Peyer's patch (tissue), 4 donors: ENCODE results near the gene RDH11.

- PRO-cap, result unidirectional peak, minus-strand start at chr14:65330080
- RAMPAGE, long total RNA, 4 experiments, result no peak in any of the 4 experiments
Observed at GRCh38 chr14:65329889-65330286, 82.6 kb upstream of the FUT8 start.

GRCh38 chr14:65433980-65434555 lies 21.5 kb downstream of the FUT8 start:
- PRO-cap, result no peak
- RAMPAGE, long total RNA, 4 experiments, result start-site peak on the plus strand in 1 of 4 experiments, at chr14:65434167-65434507 at its widest, 30 reads per replicate

DNA sequence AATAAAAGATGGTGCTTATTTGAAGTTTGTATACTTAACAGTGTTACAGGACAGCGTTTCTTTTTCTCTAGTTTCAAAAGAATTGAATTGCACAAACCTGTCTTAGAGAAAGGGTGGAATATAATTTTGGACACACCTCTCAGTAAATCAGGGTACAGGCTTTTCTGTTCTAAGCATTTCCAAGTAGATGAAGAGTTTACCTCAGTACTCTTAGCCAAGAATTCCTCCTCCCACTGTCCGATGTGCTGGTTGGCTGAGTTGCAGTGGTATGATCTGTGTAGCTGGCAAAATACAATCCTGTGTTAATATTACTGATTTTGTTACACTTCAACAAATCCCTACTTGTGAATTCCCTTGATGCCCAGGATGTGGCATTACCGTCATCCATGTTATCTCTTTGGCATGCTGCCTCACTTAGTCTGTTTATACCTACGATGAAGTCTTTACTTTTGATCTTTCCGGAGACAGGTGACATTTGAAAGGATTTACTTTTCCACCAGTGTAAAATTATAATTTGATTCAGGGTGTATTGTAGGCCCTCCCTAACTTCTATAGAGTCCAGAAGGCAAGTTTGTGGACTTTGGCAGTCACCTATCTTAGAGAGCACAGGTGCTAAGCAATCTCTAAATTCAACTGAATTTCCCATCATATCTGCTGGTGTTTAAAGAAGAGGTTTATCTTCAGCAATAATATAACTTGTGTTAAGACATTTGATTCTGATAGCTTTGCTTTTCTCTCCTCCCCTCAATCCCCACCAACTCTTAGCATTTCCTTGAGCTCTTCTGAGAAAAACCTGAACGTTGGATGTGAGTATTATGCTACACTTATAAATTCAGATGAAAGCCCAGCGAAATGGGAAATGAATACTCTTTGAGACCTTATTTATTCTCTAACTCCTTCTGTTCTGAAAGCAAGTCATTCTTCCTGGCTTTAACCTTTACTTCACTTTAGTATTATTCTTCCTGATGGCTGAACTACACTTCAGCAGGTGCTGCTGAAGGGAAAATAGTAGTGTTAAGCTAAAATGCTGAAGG lies 10.2 kb downstream of the CCDC196 start:
- PRO-cap, result no peak
- RAMPAGE, long total RNA, 4 experiments, result no peak in any of the 4 experiments

DNA sequence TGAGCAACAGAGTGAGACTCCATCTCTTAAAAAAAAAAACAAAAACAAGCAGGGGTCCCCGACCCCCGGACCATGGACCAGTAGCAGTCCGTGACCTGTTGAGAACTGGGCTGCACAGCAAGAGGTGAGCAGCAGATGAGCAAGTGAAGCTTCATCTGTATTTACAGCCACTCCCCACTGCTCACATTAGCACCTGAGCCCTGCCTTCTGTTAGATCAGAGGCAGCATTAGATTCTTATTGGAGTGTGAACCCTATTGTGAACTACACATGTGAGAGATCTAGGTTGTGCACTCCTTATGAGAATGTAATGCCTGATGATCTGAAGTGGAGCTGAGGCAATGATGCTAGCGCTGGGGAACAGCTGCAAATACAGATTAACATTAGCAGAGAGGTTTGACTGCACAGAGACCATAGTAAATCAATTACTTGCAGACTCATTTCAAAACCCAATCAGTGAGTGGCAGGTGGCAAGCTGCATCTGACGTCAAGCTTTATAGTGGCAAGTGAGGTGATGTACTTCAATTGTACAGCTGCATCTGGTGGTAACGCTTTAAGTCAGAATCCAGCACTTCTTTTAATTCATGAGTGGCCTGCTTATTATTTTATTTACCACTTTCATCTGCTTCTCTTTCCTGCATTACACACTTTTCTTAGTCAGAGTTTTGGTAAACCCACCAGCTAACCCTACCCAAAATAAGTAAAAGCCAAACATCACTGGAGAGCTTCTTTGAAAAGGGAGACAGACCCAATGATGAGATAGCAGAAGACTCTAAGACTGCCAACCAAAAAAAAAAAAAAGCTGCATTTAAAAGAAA lies 141.6 kb downstream of the GPHN start:
- PRO-cap, result no peak
- RAMPAGE, long total RNA, 4 experiments, result no peak in any of the 4 experiments

DNA sequence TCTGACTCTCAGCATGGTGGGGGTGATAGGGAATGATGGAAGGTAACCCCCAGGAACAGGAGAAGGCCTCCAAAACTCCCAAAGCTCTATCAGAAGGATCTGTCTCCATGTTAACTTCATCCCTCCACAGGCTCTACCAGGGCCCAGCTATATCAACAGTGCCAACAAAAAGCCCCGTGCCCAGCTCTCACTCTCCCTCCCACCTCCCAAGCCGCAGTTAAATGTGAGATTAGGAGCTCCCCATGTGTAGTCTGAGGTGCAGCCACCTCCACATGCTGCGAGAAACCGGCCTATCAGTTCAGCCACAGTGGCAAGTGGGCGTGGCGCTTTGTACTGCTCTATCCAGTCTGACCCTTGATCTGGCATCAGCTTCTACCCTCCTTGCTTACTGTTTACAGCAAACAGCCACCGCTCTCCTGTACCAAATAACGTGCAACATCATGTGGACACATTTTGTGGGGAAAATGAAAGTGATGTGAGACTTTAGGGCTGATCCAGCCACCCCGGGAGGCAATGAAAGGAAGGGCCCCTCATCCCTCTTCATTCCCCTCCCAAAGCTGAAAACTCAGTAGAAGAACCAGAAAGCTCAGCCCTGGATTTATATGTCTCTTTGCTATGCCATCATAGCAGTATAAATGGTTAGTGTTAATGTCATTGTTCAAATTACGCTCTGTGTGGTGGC lies 1.6 kb downstream of the PLEK2 start:
- PRO-cap, result unidirectional peak, plus-strand start at position 345 of the sequence; unidirectional peak, plus-strand start at position 365 of the sequence
- RAMPAGE, long total RNA, 4 experiments, result no peak in any of the 4 experiments

DNA sequence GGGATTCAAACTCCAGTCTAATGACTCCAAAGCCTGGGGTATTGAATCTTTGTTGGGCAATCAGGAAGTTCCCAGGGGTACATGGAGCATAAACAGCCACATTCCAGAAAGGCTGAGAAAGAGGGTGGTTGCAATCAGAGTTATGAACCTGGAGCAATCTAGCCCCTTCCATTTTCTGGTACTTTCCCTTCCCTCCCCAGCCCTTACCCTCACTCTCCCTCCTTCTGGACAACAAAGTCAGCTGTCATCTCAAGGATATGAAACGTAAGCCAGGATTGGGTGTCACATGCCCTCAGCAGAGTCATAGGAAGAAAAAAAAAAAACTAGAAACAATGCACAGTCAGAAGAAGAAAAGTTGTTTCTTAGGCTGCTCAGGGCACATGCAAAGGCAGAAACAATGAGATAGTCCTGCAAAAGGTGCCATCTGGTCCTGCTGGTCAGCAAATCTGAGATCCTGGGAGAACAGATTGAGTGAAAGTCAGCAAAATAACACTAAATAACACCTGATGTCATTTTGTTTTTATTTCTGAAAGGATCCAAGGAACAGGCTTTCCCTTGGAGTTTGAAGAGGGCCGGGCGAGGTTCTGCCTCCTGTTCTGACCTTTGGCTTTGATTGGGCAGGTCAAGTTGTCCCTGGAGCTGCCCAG lies 27.1 kb downstream of the TMEM229B start:
- PRO-cap, result no peak
- RAMPAGE, long total RNA, 4 experiments, result no peak in any of the 4 experiments

GRCh38 chr14:67513390-67514492 lies 19.3 kb upstream of the PLEKHH1 start:
- PRO-cap, result no peak
- RAMPAGE, long total RNA, 4 experiments, result no peak in any of the 4 experiments

- PRO-cap, result unidirectional peak, minus-strand start at chr14:67695759
- RAMPAGE, long total RNA, 4 experiments, result start-site peak on the minus strand in 4 of 4 experiments, at chr14:67695728-67695773 at its widest, 17 to 153 reads per replicate
Observed at GRCh38 chr14:67695250-67696191, at the start of gene RDH11. Gene RDH11, minus strand, starts transcription at chr14:67695764.

- PRO-cap, result no peak
- RAMPAGE, long total RNA, 4 experiments, result no peak in any of the 4 experiments
Observed at GRCh38 chr14:67738514-67739537, 37.1 kb downstream of the RDH12 start.

GRCh38 chr14:67820449-67821268 lies 1.1 kb downstream of the RAD51B start:
- PRO-cap, result bidirectional peak, plus-strand start at chr14:67820891, minus-strand start at chr14:67820732
- RAMPAGE, long total RNA, 4 experiments, result no peak in any of the 4 experiments

- PRO-cap, result no peak
- RAMPAGE, long total RNA, 4 experiments, result no peak in any of the 4 experiments
Observed at GRCh38 chr14:67907826-67908803, 88.5 kb downstream of the RAD51B start.

GRCh38 chr14:67917131-67917652 lies 97.6 kb downstream of the RAD51B start:
- PRO-cap, result no peak
- RAMPAGE, long total RNA, 4 experiments, result start-site peak on the plus strand in 1 of 4 experiments, at chr14:67917120-67917986 at its widest, 29 reads per replicate

DNA sequence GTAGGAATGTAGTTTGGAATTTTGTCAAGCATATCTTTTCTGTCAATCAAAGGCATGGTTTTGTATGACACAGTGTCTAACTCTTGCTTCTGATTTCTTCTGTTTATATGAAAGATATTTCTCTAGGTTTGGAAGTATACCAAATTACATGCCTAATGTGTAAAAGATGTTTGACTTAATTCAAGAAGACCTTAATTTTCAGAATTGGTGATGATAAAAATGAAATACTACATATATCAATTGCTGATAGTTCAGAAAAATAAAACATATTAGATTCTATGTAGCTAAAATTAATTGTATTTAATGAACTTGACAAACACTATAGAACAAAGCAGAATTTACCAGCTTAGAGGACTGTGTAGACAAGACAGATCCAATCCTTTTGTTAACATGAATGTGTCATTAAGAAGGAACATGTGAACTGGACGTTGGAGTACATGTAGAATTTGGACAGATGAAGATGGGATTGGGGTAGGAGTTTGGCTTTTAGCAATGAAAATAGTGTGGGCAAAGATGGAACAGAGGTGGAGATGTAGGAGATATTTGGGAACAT lies 135.9 kb downstream of the RAD51B start:
- PRO-cap, result no peak
- RAMPAGE, long total RNA, 4 experiments, result start-site peak on the plus strand in 1 of 4 experiments, centred at position 345 of the sequence, 10 reads per replicate

- PRO-cap, result bidirectional peak, plus-strand start at chr14:68242358, minus-strand start at chr14:68242237
- RAMPAGE, long total RNA, 4 experiments, result no peak in any of the 4 experiments
Observed at GRCh38 chr14:68242178-68242593, 422.6 kb downstream of the RAD51B start.

- PRO-cap, result no peak
- RAMPAGE, long total RNA, 4 experiments, result no peak in any of the 4 experiments
Observed at GRCh38 chr14:68253977-68254335, 434.4 kb downstream of the RAD51B start.

DNA sequence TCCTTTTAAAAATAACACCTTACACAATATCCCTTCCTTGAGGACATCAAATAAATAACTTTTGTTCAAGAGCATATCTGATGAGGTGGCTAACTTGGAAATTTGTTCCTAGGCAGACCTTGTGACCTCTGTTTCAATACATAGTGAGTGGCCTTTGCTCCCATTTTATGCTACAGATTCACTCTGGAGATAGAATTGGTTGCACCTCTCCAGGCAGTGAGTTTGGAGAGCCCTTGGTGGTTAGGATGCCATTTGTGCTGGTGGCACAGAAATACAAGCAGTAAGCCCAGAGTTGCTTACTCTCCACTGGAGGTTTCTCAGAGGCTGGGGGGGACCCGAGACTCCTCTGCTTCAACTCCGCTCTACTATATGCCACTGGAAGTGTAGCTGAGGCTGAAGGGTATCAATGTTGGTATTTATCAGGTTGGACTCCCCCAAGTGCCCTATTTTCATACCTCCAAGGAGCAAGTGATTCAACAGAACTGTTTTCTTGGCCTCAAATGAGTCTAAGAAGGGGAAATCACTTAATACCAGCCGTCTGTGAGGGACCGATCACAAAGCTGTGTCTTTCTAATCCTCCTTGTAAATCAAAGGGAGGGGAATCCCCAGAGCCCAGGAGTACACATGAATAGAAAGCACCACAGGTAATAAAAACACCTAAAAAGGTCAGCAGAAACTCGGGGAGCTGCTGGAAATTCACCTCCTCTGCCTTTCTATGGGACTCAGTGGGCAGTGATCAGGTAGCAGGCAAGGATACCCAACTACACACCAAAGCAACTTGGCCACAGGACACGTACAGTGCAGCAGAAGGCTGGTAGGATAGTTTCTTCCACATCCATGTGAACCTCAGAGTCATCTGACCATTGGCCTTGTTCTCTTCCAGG lies 463.2 kb downstream of the RAD51B start:
- PRO-cap, result no peak
- RAMPAGE, long total RNA, 4 experiments, result no peak in any of the 4 experiments

DNA sequence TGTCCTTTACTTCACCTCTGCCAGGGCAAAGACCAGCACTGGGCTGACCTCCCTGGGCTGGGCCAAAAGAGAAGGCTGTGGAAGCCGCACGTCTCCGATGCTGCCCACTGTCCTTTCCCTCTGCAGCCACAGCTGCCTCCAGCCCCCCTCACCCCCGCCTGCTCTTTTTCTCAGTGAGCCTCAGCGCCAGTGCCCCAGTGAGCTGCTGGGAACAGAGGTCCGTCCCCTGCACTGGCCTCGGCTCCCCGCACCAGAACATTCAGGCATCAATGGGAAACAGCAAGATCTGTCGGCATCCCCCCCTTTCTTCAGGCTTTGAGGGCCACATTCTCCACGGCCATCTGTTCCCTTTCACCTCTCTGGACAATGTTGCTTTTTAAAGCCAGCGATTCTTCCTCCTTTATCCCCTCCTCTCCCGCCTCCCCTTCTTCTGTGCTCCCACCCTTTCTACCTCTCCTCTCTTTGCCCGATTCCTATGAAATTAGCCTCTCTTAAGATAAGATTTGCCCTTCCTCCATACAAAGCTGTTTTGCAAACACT lies 398.0 kb downstream of the ZFP36L1 start:
- PRO-cap, result no peak
- RAMPAGE, long total RNA, 4 experiments, result no peak in any of the 4 experiments

DNA sequence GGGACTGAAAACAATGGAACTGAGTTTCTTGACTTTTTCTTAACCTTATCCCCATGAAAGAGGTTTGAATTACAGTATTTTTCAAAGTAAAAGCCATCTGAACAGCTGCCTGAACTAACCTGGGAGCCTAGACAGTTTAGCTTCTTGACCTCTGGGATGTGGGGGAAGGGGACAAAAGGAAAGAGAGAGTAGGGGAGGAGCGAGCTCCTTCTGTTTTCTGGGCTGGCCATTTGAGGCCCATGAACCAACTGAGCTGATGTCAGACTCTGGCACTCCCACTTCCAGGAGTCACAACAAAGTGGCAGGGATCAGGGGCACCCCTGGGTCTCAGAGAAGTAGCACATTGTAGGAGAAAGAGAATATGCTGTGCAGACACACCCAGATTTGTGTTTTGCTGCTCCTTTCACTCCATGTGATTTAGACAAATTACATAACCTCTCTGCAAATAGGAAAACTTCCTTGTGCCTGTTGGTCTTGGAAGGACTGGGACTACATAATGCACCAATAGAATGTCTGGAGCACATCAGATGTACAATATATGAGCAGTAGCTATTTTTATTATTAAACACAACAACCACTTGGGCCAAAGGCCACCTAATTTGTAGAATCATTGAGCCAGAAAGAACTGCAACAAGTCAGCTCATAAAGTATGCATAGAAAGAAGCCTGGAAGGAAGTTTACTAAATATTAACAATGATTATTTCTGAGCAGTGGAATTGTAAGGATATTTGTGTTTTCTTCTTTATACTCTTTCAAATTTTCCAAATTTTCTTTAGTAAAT lies 265.5 kb downstream of the ZFP36L1 start:
- PRO-cap, result bidirectional peak, plus-strand start at position 610 of the sequence, minus-strand start at position 388 of the sequence
- RAMPAGE, long total RNA, 4 experiments, result no peak in any of the 4 experiments

DNA sequence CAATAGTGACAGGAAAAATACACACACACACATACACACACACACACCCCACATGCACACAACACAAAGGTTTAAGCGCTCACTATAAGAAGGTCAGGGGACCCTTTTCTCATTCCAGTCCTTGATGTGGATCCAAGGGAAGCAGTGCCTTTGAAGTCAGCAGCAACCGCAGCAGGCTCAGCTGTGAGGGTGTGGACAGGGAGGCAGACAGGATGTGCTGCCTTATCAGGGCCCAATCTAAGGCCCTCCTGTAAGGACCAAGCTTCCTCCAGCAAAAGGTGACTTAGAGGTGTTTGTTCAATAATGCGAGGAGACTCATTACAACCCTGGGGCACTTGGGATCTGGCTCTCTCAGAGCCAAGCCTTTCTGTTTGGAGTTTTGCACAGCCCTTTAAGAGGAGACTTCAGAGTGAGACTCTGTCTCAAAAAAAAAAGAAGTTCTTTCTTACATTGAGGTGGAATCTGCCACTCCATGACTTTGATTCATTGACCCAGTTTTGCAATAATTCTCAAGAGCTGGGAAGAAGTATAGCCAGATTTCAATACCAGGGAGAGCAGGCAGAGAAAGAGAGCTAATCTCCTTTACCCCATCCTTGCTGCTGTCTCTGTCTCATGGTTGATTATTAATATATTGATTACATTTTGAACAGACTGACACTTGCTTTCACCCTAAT lies 227.7 kb downstream of the ZFP36L1 start:
- PRO-cap, result no peak
- RAMPAGE, long total RNA, 4 experiments, result no peak in any of the 4 experiments

- PRO-cap, result no peak
- RAMPAGE, long total RNA, 4 experiments, result no peak in any of the 4 experiments
Observed at GRCh38 chr14:68584757-68585426, 208.0 kb downstream of the ZFP36L1 start.